Sigmoid colon (tissue), 4 donors: ENCODE measurements around the gene IGFBP5.

GRCh38 chr2:216302998-216303569 is 69.2 kb downstream of the MARCHF4 start:
- PRO-cap: no peak
- RAMPAGE, long total RNA, 4 experiments: no peak in any of the 4 experiments

DNA sequence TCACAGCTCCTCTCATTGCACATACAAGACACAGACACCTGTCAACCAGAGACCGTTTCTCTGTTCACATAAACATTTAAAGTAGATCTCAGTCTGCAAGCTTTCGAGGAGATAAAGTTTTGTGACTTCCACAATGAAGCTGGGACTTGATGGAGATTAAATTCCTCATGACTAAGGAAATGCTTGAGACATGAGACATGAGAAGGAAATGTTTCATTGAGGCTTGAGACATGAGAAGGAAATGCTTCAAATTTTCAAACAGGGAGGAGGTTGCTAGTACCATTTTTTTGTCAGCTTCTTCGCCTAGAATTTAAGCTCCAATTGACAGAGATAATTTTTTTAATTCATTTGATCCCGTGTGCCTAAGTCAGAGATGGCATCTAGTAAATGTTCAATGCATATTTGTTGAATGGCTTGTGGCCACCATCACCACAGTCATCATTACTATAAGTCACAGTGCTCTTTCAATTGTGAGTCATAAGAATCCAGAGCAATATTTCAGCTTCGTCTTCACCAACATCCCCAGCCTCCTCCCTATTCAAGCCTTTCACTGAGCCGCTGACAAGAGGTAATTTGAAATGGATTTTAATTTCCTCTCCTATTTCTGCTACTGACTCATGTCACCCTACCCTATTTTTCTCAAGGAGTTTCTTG is 553 bp upstream of the MARCHF4 start:
- PRO-cap: no peak
- RAMPAGE, long total RNA, 4 experiments: no peak in any of the 4 experiments

DNA sequence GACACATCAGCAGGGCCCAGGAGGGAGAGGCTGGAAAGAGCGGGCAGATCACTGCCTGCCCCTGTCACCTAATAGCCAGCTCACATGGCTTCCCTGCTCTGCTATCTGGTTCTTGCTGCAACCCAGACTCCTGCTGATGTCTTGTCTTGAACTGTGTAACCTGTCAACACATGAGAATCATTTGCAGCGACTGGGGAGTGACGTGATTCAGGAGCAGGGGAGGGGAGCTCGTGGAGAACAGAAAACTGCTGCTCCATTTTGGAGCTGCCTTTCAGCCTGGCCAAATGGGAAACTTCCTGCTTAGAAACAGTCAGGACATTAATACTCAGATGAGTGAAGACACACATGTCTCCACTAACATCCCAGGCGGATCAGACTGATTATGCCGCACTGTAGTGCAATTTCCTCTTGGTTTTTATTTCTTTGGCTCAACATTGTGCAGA is 38.1 kb downstream of the RPL37A start:
- PRO-cap: no peak
- RAMPAGE, long total RNA, 4 experiments: no peak in any of the 4 experiments

DNA sequence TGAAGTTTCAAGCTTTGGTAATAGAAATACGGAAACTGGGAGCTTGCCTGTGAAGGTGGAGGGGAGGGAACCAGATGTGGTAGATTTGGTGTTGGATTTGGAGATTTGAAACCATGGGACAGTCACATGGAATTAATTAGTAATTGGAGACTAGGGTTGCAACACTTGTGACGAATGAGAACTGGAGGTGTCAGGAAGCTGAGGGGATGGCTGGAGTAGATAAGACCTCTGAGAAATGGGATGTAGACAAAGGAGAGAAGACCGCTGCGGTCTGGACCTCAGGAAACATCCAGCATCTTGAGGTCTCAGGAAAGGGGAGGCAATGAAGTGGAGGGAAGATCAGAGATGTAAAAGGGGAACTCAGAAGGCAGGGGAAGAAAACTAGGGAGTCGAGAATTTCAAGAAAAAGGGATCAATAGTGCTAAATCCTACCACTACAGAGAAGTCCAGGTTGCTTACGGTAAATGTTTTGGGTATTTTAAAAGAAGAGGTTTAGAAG is 46.9 kb downstream of the RPL37A start:
- PRO-cap: no peak
- RAMPAGE, long total RNA, 4 experiments: no peak in any of the 4 experiments

DNA sequence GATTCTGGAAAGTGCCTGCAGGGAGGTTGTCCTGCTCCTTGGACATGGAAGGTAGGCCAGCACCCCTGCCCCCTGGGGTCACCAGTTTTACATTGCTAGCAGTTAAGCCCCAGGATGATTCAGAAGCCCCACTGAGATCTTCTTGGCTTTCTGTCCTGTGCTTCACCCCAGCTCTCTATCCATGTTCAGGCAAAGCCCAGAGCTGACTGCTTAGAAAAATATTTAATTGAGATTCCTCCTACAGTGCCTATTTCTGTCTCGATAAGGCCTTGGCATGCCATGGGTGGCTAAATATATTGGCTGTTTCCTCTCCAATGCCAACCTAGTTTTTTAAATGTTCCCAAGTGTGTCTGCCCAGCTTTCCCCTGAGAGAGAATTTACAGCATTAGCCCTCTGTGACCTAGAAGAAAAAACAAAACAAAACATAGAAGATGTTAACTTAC is 48.4 kb downstream of the RPL37A start:
- PRO-cap: no peak
- RAMPAGE, long total RNA, 4 experiments: no peak in any of the 4 experiments

GRCh38 chr2:216679655-216680462 is 15.5 kb downstream of the IGFBP5 start:
- PRO-cap: unidirectional peak, minus-strand start at chr2:216679809
- RAMPAGE, long total RNA, 4 experiments: no peak in any of the 4 experiments

- PRO-cap: unidirectional peak, minus-strand start at chr2:216695547
- RAMPAGE, long total RNA, 4 experiments: start-site peak on the minus strand in 4 of 4 experiments, at chr2:216695384-216695552 at its widest, 256 to 776 reads per replicate
These were observed at the start of gene IGFBP5 for GRCh38 chr2:216695173-216696019. TSS of gene IGFBP5 (minus strand) at chr2:216695549.

DNA sequence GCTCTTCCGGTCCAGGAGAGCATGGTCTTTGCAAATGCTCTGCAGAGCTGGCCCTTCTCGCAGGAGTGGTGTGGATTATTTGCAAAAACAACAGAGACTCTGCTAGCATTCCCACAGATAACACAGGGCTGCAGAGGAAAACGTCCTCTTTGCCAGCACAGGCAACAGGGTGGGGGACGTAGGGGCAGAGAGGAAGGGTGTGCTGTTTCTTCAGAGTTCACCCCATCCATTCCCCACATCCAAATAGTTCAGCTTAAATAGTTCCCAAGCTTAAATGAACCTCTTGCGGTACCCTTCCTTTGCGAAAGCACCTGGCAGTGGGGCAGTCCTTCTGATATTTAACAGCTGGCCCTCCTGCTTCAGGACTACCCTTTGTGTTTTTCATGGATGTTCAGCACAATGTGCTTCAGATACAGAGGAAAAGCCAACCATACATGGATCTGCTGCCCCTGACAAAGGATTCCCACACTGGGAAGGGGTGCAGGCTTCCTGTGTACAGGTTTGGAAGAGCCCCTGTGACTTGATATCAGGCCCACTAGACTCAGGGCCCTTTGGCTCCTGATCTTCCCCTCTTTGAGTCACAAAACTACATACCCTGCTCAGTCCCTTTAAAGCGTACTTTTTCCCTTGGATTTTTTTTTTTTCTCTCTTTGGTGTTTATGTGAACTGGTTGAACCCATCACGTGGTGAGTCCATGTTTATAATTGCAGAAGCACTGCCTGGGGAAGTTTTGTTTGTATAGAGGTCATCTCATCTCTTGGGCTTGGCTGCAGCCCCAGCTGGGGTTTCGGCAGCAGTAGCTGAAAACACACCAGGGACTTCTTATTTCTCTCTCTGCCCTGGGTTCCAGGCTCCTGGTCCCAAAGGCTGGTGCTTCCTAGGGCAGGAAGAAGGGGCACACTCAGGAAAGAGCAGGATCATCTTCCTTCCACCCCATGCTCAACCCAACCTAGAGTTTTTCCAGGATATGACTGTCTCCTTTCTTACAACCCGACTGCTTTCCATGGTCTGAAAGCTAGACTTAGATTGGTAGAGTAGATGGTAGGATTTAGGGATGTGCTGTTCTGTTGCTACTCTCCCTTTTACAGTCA is 45.4 kb upstream of the IGFBP5 start:
- PRO-cap: no peak
- RAMPAGE, long total RNA, 4 experiments: no peak in any of the 4 experiments

GRCh38 chr2:216800294-216800607 is 59.6 kb downstream of the TNP1 start:
- PRO-cap: no peak
- RAMPAGE, long total RNA, 4 experiments: no peak in any of the 4 experiments

- PRO-cap: no peak
- RAMPAGE, long total RNA, 4 experiments: no peak in any of the 4 experiments
These were observed 57.1 kb downstream of the TNP1 start for GRCh38 chr2:216802641-216803305.

DNA sequence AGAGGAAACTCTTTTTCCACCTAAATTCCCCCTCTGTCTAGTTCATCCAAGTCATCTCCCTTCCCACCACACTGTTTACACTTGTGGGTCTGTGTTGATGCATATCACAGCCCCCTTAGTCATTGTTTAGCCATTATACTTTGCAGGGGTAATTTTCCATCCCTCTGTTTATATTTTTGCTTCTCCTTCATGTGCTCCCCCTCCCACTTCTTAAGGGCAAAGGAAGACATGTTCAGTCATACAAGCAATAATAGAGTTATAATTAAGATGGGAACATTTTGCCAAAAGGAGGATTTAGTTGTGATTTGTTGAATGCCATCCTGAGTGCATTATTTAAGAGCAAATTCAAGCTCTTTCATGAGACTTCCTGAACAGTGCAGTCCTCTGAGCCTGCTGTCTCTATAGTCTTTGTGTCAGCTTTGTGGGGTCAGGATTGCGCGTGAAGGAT is 187.8 kb upstream of the TNP1 start:
- PRO-cap: no peak
- RAMPAGE, long total RNA, 4 experiments: no peak in any of the 4 experiments

- PRO-cap: no peak
- RAMPAGE, long total RNA, 4 experiments: no peak in any of the 4 experiments
These were observed 204.4 kb upstream of the TNP1 start for GRCh38 chr2:217064058-217064821.

DNA sequence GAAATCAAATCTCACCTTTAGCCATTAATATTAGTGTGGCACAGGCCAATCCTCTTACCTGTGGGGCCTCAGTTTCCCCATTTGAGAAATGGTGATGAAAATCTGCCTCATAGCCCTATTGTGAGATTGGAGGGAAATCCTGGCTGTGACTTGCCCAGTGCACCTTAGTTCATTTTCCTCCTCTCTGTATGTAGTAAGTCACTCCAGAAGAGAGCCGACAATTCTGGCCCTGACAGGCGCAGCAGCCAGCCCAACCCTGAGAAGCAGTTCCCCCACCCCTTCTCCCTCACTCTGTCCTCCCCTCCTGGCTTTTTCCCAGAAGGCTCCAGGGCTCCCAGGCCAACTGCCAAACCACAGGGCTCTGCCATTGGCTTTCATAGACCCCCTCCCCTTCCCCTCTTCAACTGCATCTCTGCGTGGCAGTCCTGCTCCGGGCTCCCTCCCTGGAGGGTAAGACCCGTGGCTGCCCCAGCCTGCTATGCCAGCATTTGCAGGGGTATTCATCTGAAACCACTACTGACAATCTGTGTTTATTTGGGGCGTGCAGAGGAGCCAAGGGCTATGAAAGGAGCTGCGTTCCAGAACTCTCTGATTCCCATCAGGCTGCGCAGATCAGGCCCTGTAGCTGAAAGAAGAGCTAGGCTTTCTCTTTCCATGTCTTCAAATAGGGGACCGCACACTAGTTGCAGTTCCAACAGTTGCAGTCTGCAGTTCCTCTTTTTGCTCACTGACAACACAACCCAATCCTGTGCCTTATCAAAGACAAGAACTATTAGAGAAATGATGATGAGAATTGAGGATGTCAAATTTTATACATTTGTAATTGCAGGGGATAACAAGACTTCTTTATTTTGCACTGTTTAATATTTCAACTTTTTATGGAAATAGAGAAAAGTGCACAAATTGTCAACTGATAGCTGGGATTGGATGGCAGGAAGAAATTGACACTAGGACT is 388.6 kb upstream of the TNP1 start:
- PRO-cap: no peak
- RAMPAGE, long total RNA, 4 experiments: no peak in any of the 4 experiments

DNA sequence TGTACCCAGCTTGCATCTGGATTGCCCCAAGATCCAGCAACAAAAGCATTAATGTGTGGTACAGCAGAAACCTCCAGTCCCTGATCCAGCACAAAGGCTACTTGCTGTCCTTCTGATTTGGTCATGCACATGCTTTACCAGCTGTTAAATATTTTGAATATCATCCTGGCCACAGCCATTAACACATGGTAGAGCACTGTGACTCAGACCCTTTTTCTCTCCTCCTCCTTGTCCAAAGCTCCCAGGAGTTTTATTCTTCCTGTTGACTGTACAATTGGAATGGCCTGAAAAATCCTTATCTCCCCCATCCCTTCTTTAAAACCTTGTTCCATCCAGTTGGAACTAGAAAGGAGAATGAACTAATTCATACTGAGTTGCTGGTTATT is 419.7 kb upstream of the TNP1 start:
- PRO-cap: no peak
- RAMPAGE, long total RNA, 4 experiments: no peak in any of the 4 experiments

DNA sequence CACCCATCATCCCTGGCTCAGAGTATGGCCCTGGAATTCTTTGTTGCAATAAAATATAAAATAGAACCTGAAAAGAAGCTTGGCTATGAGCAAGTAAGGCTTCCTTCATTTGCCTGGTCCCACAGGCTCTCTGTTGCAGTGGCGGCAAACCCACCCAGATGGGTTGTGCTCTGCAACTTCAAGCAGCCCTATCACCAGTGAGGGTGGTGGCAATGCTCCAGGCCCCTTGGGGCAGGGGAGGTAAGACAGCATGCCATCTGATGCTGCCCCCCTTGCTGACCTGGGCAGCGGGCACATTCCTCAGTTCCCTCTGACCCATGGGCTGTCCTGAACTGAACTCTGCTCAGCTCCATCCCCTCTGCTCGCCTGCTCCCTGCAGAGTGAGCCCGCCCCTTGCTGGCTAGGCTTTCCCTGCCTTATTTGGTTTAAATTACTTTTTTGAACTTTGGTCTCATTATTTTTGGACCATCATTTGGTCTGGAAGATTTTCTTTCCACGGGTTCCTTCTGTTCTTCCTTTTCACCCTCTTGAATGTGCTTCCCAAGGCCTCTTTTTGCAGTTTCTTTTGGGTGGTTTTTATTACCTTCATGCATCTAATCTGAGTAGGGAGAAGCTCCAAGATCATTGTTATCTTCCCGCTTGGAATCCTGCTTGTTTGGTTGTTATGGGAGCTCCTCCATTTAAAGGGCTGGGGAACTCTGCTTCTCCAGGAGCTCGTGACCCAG is 565.5 kb downstream of the TNS1 start:
- PRO-cap: no peak
- RAMPAGE, long total RNA, 4 experiments: no peak in any of the 4 experiments

DNA sequence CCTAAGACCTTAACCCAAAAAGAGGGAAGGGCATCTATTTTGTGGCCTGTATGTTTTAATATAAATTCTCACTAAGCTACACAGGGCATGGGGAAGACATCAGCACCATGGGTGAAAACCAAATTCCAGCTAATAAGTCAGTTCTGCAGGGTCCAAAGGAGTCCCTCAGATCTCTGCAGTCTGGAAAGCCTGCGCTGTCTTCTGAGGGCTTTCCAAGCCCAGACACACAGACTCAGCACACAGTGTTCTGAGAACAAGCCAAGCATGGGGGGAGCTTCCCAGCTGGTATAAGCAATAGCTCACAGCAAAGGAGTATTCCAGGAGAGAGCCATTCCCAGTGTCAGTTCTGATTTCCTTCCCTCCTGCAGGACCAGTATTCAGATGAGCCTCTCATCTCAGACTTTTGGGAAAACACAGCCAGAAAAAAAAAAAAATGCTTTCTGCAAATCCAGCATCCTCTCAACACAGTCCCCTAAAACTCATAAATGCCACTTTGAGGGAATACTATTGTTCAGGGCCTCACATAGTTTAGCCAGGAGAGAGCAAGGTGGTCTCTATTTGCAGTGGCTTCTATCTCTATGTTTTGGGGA is 370.7 kb downstream of the TNS1 start:
- PRO-cap: no peak
- RAMPAGE, long total RNA, 4 experiments: no peak in any of the 4 experiments

DNA sequence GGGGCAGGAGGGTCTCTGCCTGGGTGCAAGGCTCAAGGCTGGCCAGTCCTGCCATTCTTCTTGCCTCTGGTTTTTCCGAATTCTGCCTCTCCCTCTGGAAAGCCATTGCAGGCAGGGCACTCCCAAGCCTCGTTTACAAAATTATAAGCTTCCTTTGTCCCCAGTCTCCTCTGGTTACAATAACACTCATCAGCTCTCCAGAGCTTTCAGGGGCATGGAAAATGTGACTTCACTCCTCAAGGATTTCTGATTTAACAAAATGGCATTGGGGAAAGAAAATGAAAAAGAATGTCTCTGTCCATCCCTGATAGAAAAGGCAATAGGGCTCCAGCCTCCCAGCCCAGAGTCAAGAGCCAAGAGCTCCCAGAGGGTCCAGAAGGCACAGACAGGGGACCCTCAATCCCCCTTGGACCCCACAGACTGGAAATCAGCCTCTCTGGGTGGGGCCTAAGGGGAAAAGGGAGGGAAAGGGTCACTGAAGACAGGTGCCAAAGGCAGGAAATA is 249.0 kb downstream of the TNS1 start:
- PRO-cap: no peak
- RAMPAGE, long total RNA, 4 experiments: no peak in any of the 4 experiments

- PRO-cap: no peak
- RAMPAGE, long total RNA, 4 experiments: no peak in any of the 4 experiments
These were observed 246.3 kb downstream of the TNS1 start for GRCh38 chr2:217756374-217757088.

DNA sequence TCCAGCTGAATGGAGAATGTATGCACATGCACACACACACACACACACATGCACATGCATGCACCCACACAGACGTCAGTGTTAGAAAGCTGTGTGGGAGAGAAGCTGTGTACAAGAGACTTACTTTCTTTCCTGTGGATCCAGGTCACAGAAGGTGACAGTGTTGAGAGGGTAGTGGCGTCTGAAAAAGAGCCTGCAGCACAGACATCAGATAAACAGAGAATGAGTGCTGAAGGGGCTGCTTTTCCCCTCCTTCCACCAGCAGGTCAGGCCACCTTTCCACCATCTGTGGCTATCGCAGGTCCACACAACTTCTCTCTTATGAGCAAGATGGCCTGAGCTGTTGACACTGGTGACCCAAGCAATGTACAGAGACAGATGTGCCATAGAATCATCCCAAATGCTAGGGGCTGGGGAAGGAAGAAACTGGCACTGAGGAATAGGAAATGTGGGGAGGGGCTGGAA is 194.3 kb downstream of the TNS1 start:
- PRO-cap: no peak
- RAMPAGE, long total RNA, 4 experiments: no peak in any of the 4 experiments

DNA sequence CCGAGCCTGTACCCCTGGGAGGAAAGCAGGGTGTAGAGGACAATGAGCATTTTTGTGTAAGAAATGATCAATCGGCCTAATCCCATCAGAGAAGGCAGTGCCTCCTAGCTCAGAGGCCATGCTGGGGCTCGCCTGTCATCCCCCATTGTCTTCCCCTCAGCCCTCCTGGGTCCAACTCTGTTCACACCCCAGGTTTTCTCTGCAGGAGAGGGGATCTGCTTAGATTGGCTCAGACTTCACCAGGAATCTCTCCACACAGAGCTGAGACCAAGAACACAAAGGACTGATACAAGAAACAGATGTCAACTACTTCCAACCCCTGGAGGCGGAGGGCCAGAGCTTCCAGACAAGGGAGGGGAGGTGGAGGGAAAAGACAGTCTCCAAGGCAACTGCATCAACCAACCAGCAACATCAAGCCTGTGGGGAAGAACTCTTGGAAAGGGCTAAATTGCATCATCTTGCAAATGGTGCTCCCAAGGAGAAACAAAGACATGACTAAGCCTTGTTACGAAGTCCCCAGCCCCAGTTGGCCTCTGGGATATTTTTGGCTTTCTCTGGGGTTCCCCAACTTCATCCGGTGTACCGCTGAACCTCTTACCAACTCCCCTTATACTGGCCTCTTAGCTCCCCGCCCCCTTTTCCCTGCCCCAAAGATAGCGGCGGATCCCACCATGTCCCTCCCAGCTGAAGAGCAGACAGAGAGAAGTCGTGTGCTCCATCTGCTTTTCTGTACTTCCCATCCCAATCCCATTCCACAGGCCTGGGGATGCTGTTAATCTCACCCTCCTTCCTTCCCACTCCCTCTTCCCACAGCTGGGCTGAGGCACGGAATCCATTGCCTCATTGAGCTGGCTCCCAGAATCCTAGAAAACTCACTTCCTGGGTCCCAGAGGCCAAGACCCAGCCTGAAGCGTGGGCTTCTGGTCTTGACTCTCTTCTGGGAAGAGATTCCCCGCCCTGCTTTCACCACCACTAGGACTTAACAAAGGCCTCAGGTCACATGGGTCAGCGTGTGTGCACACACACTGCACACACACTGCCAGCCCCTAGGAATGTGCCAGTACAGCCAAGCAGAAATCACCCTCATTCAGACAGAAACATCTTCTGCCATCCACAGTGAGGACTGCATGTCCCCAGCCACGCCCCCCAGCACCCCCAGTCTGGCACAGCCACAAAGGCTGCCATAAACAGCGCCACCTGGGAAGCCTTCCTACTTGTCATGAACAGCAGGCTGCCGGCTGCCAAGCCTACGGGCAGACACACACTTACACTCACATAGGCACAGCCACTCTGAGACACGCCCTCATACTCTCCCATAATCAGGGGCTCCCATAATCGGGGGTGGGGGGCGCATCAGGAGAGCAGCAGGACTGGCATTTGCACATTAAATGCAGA is 166.1 kb downstream of the TNS1 start:
- PRO-cap: no peak
- RAMPAGE, long total RNA, 4 experiments: no peak in any of the 4 experiments